Right cardiac atrium (tissue), 1 donor: ENCODE measurements around a stretch of chr11.

DNA sequence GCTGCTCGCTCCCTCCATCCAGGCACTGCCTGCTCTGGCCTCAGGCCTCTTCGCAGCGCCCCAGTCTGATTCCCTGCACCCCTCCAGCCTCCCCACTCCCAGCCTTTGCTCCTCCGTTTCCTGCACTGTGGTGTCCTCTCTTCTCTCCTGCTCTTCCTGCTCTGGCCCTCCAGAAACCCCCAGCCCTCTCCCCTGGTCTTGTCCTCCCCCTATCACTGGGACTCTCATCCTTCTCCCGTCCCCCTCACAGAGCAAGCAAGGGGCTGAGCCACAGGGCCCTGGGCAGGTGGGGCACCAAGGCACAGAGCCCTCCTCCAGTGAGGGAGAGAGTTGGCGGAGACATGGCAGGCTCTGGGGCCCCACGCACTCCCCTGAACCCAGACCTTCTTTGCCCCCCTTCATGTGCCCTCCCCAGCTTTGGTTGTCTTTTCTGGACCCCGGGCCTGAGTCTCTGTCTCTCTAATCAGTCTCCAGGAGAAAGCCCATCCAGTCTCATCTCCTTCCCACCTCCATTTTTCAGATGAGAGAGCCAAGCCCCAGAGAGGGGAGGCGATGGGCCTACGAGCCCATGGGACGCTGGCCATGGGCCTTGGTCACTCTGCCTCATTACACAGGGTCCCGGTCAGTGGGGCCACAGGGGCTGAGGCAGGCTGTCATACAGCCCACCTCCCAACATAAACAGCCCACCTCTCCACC is 55.9 kb downstream of the PDE2A start:
- PRO-cap = no peak

DNA sequence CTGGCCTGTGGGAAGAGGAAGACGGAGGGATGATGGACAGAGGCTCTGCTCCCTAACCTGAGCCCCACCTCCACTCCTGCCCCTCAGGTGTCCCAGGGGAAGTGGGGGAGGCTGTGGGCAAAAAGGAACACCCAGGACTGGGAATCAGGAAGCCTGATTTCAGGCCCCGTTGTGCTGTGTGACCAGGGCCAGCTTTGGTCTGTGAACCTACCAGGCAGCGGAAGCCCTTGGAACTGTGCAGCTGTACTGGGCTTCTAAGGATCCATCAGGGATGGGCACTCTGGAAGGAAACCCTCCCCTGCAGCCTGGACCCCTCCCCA is 40.0 kb downstream of the PDE2A start:
- PRO-cap = no peak

- PRO-cap = unidirectional peak, plus-strand start at chr11:72639956
These were observed 34.3 kb downstream of the PDE2A start for GRCh38 chr11:72639881-72640297.

DNA sequence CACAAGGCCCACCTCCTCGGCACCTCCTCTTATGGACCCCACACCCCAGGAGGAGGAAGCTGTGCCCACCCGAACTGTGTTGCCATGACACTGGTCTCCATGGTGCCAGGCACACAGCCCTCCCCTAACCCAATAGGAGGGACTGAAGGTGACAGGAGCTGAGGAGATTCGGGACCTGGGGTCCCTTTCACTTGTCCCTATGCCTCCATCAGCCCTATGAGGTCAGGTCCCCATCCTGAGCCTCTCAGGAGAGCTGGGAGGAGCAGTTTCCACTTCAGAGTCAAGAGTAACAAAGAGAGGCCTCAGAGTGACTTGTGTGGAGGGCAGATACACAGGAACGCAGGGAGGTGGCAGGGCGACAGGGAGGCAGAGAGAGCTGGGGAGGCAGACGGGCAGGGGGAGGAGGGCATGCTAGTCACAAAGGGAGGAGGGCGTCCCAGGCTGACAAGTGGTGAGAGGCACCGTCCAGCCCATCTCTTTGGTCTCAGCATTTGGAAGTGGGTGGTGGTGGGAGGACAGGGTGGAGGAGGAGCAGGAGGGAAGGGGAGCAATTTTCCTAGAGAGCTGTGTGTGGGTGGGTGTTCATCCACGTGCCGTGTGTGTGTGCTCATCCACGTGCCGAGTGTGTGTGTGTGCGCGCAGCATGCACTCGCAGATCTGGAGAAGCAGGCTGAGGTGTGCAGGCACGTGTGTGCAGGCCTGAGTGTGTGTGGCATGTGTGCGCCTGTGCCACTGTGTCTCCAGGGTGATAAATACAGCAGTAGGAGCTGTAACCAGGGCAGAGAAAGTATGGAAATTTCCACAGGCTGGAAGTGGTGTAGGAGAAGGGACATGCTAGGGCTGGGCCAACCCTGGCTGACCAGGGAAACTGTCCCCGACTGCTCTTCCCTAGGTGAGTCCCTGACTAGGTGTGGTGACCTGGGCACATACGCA is 7.0 kb upstream of the PDE2A start:
- PRO-cap = no peak

- PRO-cap = no peak
These were observed 27.6 kb upstream of the PDE2A start for GRCh38 chr11:72701449-72702670.

DNA sequence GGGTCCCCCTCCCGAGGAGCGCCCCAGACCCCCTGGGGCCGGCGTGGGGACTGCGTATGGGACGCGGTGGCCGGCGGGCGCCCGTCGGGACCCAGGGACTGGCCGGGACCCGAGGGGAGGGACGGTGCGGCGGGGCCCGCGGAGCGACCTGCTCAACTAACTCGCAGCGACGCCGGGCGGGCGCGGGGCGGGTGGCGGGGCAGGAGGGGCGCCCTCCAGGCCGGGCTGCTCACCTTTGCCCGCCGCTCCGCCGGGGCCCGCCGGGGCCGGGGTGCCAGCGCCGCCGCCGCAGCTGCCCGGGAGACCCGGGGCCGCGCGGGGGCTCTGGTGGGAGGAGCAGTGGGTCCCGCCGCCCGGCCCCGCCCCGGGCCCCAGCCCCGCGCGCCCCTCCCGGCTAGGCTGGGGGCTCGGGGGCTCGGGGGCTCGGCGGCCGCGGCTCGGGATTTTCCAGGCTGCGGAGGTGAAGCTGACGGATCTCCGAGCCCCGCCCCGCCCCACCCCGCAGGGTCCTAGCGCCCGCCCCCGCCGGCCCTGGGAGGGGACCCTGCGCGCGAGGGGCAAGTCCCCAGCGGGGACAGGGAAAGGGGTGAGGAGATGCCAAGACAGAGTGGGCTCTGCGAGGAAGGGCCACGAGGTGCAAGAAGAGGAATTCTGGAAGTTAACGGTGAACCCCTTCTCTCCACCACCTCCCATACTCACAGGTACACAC is 12.3 kb downstream of the STARD10 start:
- PRO-cap = unidirectional peak, minus-strand start at position 317 of the sequence; unidirectional peak, minus-strand start at position 419 of the sequence

DNA sequence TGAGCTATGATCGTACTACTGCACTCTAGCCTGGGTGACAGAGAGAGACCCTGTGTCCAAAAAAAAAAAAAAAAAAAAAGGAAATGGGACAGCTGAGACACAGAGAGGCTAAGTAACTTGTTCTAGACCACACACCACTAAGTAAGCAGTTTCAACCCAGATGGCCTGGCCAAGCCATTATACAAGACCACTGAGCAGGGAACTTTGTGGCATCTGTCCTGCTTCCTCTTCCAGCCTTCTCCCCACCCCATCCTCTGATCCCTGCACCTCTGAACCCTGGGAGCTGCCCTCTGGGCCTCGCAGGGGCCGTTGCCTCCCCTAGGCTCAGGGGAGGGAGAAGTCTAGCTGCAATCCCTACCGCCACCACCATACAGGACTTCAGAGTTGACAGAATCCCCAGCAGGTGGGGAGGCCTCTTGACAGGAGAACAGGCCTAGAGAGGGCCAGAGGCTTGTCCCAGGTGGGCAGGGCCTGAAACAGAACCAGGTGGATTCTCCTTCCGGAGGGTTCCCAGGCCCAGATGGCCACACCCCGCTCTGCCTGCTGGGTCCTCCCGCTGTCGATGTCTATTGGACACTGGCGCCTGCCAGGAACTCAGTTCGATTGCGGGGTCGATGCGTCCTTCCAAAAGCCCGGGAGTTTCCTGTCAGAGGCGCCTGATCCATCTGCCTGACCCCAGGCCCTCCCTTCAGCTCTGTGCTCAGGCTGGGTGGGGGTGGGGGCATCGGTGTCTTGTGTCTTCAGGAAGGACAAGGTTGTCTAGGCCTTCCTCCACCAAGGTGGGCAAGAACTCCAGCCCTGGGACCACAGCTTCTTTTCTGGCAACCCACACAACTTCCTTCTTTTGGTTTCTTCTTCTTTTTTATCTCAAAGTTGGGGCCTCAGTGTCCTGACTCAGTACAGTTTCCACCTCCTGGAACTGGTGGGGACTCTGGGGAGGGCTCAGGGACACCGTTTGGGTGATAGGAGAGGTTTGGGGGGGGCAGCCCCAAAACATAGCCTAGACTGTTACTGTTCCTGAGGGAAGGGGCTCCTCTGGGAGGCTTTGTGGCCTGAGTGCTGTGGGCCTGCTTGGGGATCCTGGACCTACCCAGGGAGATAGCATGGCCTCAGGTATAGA is 6.5 kb downstream of the STARD10 start:
- PRO-cap = no peak

GRCh38 chr11:72812376-72812794 is 1.8 kb upstream of the ATG16L2 start:
- PRO-cap = no peak

GRCh38 chr11:72820661-72821522 is 6.7 kb downstream of the ATG16L2 start:
- PRO-cap = no peak

DNA sequence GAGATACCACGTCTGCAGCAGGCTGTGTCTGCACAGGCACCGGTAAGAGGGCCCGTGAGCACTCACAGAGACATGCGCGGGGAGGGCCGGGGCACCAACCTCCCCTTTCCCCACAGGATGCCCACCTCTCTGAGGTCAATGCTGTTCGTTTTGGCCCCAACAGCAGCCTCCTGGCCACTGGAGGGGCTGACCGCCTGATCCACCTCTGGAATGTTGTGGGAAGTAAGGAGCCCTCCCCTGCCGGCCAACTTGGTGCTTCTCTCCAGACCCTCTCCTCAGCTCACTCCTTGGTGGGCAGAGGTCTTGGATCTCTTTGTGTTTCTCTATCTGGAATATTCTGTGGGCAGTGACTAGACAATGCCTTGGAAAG is 11.0 kb downstream of the ATG16L2 start:
- PRO-cap = no peak

GRCh38 chr11:72827965-72829141 is 14.1 kb downstream of the ATG16L2 start:
- PRO-cap = no peak

DNA sequence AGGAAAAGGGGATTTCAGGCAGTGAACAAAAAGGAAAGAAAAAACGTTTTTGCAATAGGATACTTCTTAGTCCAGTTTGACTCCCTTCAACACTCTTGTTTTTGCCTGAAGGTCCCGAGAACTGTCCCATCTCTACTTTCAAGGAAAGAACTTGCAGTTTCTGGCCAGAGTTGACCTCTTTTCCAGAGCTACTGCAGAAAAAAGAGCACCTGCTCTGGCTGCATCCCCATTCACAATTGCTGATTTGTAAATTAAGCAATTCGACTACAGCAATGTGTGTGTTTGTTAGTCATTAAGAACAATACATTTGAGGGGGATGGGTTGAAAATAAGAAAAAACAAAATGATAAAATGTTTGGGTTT is 160.0 kb downstream of the FCHSD2 start:
- PRO-cap = no peak

GRCh38 chr11:73200017-73200933 is 17.8 kb upstream of the P2RY2 start:
- PRO-cap = no peak

- PRO-cap = bidirectional peak, plus-strand start at chr11:73308889, minus-strand start at chr11:73308721
These were observed 481 bp downstream of the ARHGEF17 start for GRCh38 chr11:73308383-73309131.

DNA sequence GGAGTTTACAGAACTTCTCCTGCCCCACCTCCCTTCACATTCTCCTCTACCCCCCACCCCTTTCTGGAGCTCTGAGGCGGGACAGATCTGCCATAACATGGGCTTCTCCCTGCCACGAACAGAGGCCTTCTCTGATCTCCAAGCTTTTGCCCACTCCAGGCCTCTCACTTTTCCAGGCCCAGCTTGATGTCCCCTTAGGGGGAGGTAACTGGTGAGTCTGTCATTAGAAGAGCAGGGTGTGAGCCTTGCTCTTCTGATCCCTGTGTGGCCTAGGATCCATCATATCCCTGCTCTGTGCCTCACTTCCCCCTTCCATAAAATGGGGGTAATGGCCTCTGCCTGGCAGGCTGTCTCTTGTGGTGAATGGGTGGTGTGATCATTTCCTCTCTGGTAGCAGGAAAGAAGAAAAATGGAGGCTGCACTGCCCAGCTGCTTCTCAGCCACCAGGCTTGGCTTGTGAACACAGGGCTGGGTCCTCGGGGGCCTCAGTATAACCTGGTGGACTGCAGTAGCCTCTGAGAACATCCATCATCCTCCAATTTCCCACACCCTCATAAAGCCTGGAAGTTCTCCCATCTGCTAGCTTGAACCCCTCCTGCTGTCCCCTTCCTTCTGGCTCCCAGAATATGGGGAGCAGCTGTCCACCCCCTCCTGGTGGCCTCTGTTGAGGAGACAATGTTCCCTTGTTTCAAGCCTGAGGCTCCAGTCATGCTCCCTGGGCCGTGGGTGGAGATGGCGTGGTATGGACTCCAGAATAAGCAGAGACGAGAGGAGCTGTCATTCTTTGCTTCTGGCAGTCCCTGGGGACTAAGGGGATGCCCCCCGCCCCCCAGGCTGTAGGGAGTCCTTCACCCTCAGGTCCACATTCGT is 5.7 kb downstream of the ARHGEF17 start:
- PRO-cap = no peak

GRCh38 chr11:73317580-73317914 is 9.5 kb downstream of the ARHGEF17 start:
- PRO-cap = bidirectional peak, plus-strand start at chr11:73317746, minus-strand start at chr11:73317472

GRCh38 chr11:73331120-73331739 is 23.2 kb downstream of the ARHGEF17 start:
- PRO-cap = no peak

DNA sequence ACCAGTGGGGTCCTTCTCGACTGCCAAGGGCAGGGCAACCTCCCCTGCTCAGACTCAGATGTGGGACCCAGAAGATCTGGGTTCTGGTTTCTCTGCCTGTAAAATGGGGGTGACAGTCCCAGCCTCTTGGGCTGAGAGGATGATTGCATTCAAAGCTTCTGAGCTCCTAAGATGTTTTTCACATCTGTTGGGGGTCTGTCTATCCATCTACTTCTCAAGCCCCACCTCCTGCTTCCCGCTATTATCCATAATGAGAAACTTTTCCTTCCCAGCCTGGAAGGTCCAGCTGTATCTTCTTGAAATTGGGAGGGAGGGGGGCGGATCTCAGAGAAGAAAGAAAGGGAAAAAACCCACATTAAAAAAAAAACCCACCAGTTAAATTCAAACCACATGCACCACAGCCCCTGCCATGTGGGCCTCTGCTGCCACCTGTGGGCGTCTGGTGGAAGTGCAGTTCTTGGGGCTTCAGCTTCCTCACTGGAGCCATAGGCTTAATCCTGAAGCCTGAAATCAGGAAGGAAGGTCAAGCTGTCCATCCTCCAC is 27.2 kb downstream of the ARHGEF17 start:
- PRO-cap = no peak

DNA sequence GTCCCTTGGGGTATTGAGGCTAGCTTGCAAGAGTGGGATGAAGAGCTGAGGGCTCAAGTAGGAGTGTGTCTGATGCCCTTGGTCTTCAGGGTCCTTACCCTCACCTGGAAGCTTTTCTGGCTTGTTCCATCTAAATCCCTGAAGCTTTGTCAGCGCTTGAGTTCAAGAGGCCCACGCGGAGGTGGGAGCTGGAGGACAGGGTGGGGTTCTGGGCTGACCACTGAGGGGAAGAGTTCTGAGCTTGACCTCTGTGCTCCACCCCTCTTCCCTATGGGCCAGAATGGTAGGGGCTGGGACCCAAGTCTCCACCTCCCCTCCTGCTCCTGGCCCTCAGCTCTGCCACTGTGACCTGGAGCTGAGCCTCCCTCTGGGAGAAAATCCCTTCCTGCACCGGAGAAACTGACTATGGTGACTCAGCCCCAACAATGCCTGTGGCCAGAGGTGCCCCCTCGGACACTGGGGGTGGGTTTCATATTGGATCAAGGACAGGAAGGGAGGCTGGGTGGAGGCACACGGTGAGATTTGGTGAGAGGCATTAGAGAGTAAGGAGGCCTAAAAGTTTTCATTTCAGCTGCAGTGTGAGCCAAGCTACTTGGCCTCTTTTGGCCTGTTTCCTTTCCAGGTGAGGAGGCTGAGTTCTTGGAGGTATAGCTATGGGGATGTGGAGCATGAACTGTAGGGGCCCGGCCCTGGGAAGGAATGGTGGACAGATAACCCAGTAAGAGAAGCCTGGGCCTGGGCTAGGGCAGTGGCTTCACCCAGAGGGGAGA is 23.0 kb downstream of the RELT start:
- PRO-cap = no peak

DNA sequence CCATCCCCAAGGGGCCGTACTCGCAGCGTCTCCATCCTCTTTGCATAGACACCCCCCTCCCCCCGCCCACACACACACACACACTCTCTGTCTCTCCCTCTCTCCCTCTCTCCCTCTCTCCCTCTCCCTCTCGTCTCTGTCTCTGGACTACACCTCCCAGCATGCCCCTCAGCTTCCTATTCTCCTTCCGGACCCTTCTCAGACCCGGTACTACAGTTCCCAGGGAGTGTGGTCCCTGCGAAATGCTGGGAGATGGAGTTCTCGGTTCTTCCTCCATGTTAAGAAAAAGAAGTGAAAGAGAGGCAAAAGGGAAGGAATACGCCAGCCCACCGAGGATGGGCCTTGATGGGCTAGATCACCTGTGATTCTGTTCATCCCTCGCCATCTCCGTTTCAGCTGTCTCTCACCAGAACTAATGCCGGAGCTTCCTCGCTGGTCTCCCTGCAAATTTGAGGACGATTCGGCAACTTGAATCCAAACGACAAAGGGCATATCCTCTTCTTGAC is 569 bp upstream of the FAM168A start:
- PRO-cap = bidirectional peak, plus-strand start at position 213 of the sequence, minus-strand start at position 112 of the sequence